NCI-H460 (cell line): ENCODE measurements around a stretch of chr6.

DNA sequence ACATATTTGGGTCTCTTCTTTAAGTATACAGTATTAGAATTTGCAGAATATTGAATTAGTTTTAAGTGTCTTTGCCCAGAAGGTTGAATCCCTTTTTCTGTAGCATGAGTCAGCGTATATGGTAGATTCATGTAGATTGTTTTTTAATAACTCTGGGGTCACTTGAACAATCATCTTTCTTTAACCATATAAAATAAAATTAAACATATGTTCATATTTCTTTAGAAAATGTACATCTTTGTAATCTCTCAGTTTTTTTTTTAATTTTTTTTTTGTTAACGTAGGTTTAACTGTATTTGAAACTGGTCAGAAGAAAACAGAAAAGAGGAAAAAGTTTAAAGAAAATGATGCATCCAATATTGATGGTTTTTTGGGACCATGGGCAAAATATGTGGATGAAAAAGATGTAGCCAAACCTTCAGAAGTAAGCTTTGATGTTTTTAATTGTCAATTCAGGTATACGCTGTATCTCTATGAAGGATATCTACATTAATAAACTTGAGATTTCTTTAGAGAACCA is 28.6 kb downstream of the CDC40 start:
RAMPAGE:
- cytosol, long total RNA: no peak
- long total RNA: no peak
- nucleus, long total RNA: no peak

DNA sequence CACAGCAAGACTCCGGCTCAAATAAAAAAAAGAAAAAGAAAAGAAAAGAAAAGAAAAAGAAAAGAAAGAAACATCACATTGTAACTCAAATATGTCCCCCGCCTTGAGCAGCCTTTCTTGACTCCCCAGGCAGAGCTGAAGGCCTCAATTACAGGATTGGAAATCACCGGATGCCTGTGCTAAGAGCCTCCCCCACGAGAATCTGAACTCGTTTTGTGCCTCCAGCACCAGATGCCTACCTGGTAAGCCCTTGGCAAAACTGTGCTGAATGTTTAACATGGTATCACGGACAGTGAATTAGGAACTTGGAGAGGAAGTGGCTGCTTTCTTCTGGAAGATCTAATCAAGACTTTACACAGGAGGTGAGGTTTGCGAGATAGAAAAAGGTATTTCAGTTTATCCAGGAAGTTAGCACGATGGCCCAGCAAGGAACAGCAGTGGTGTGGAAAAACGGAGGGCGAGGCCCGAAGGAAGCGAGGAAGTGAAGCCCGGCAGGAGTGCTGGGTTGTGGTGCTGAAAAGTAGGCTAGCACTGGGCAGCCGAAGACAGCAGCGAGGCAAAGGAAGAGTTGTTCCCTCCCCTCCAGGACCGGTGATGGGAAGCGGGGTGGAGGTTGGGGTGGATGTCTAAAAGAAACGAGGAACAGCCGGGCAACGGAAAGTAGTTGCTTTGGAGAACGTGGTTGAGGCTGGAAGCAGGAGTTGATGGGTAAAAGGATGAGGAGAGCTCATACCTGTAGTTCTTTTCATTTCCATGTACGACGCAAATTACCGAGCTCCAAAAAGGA is 1.5 kb downstream of the METTL24 start:
RAMPAGE:
- cytosol, long total RNA: no peak
- long total RNA: no peak
- nucleus, long total RNA: no peak

GRCh38 chr6:110549301-110549851 is 73.0 kb upstream of the SLC22A16 start:
RAMPAGE:
- cytosol, long total RNA: no peak
- long total RNA: no peak
- nucleus, long total RNA: no peak

GRCh38 chr6:110734535-110734991 is 80.7 kb downstream of the CDK19 start:
RAMPAGE:
- cytosol, long total RNA: no peak
- long total RNA: no peak
- nucleus, long total RNA: no peak

GRCh38 chr6:110782033-110782520 is 33.2 kb downstream of the CDK19 start:
RAMPAGE:
- cytosol, long total RNA: no peak
- long total RNA: no peak
- nucleus, long total RNA: no peak

GRCh38 chr6:110782521-110783445 is 32.5 kb downstream of the CDK19 start:
RAMPAGE:
- cytosol, long total RNA: no peak
- long total RNA: no peak
- nucleus, long total RNA: no peak

RAMPAGE:
- cytosol, long total RNA: no peak
- long total RNA: no peak
- nucleus, long total RNA: no peak
Measured at GRCh38 chr6:110814281-110814852, 902 bp downstream of the CDK19 start.

GRCh38 chr6:110815796-110815975 is 417 bp upstream of the CDK19 start:
RAMPAGE:
- cytosol, long total RNA: no peak
- long total RNA: no peak
- nucleus, long total RNA: no peak

RAMPAGE:
- cytosol, long total RNA: no peak
- long total RNA: no peak
- nucleus, long total RNA: no peak
Measured at GRCh38 chr6:110944420-110945167, 13.9 kb upstream of the GTF3C6 start.

DNA sequence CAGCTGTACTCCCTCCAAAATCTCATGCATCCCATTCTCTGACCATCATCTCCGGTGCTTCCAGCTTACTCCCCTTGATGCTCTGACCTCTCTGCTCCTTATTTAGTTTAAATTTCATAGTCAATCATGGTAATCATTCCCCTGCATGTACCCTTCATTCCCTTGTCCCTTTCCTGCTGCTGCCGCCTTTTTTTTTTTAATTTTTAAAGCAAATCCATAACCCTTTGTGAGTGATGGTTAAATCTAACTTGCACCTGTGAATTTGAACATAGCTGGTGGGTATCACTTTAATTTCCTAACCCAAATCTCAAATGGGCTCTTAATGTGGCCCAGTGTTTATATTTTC is 86.4 kb downstream of the MFSD4B start:
RAMPAGE:
- cytosol, long total RNA: no peak
- long total RNA: no peak
- nucleus, long total RNA: no peak

DNA sequence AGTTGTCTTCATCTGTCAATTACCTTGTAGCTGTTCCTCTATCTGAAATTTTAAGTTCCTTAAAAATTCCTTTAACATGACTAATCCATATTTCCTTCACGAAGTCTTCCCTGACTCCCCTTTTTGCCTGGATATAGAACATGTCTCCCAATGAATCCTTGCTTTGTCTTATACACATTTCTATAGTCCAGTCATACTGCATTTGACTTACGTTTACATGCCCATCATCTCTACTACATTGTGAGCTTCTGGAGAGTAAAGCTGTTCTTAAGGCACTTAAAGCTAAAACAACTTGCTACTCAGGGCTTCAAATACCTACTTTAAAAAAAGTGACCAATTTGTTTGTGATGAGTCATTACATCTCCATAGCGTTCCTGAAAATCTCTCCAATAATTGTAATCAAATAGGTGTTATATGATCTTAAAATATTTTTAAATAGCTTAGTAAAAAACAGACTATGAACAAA is 4.9 kb downstream of the REV3L start:
RAMPAGE:
- cytosol, long total RNA: no peak
- long total RNA: no peak
- nucleus, long total RNA: no peak

DNA sequence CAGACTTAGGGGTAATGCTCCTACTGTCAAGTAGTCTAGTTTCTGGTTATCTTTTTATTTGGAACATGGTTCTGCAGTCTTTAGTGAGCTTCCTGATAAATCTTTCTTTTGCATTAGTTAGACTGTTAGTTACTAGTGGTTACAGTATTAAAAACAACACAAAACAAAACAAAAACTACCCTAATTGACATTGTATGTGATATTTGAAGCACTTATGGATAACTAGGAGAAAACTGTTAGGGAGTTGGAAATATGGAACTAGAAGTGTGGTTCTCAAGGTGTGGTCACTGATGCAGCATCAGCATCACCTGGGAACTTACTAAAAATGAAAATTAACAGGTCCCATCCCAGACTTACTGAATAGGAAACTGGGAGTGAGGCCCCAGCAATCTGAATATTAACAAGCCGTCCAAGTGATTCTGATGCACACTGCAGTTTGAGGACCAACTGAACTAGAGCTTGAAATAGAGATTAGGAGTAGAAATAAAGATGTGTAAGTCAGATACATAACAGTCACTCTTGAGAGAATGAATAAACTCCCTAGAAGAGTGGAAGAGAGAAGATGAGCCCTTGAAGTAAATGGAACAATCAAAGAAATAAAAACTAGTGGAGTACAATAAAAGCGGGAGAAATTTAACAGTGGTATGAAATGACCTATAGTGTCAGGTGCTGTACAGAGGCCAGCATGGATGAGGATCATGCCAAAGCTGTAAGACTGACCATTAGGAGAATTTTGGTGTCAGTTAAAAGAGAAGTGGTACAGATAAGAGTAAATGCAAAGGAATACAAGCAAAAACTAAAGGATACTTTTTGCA is 17.0 kb upstream of the REV3L start:
RAMPAGE:
- cytosol, long total RNA: no peak
- long total RNA: no peak
- nucleus, long total RNA: no peak

DNA sequence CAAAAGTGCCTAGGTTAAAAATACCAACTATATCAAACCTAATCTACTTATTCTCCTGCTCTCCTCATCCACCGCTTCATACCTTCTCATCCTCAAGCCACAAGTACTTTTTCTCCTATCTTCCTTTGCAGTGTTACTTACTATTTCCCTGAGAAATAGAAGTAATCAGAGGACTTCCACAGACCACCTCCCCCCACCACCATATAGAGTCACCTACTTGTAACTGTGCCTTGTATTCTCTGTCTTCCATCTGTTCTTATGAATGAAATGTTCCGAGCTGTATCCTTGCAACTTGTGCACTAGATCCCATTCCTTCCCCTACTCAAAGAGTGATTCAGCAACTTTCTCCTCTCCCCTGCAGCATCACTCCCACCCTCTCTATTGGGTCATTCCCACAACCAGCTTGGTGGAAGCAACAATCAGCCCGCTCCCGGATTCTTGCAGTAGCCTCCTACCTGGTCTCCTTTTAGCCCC is 34.8 kb upstream of the REV3L start:
RAMPAGE:
- cytosol, long total RNA: start-site peak on the minus strand centred at position 316 of the sequence, 41 bp wide, 62 and 40 reads in 2 replicates
- long total RNA: start-site peak on the minus strand centred at position 328 of the sequence, 17 bp wide, 19 and 45 reads in 2 replicates
- nucleus, long total RNA: start-site peak on the minus strand centred at position 326 of the sequence, 17 bp wide, 293 and 229 reads in 2 replicates

DNA sequence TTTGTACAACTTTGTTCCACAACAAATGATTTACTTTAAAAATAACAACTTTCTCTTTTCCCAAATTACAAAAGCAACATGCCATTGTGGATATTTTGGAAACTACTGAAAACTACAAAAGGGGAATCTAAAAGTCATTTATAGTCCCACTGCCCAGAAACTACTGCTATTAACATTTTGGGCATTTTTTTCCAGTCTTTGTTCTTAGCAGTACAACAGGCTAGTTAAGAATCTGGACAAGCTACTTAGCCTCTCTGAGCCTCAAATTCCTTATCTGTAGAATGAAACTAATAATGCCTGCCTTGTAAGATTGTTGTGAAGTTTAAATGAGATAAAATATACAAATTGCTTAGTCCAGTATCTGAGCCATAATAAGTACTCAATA is 61.1 kb upstream of the REV3L start:
RAMPAGE:
- cytosol, long total RNA: no peak
- long total RNA: no peak
- nucleus, long total RNA: no peak

DNA sequence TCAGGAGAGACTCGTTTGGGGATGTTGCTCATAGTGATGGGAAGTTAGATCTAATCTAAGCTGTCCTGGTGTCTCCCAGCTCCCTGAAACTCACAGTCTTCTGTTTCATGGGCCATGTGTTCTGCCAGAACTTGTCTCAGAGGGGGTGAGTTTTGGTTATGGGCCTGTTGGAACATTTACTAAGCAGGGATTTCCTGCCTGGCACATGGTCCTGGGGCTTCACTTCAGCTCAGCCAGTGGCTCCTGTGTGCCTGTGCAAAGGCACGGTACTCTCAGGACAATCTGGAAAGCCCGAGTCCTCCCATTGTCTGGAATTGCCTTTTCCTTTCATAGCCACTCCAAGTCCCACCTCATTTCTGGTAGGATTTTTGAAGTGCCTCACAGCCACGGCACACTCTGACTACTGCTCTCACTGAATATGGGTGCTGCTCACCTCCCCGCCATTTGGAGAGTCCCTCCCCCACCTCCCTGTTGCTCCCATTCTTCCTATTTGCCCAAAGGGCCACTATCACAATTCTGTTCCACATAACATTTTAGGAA is 17.7 kb upstream of the TRAF3IP2 start:
RAMPAGE:
- cytosol, long total RNA: no peak
- long total RNA: no peak
- nucleus, long total RNA: no peak

DNA sequence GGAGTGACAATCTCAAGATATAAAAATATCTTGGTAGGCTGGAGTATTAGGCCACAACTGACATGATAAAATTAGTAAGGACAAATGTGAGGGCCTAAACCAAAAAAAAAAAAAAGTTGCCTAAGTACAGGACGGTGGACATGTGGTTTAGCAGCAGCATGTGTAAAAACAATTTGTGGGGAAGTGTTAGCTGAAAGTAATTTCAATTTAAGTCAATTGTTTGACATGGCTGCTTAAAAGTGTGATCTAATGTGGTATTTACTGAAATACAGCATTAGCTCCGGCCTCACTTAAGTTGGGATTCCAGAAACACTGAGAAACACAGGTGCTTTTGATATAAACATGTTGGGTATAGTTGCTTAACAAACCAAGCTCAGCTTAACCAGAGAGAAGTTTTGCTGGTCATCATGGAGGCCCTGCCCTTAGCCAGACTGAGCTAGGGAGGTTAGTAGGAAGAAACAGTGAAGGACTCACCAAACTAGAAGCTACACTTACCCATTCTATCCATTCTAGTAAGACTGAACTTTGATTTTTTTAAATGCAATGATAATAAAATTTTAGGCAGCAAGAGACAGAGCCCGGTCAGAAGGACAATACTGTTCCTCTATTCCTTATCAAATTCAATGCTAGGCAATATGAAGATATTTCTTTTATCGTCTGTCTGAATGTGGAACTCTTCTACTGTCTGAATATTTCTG is 119.6 kb downstream of the FYN start:
RAMPAGE:
- cytosol, long total RNA: no peak
- long total RNA: no peak
- nucleus, long total RNA: no peak

DNA sequence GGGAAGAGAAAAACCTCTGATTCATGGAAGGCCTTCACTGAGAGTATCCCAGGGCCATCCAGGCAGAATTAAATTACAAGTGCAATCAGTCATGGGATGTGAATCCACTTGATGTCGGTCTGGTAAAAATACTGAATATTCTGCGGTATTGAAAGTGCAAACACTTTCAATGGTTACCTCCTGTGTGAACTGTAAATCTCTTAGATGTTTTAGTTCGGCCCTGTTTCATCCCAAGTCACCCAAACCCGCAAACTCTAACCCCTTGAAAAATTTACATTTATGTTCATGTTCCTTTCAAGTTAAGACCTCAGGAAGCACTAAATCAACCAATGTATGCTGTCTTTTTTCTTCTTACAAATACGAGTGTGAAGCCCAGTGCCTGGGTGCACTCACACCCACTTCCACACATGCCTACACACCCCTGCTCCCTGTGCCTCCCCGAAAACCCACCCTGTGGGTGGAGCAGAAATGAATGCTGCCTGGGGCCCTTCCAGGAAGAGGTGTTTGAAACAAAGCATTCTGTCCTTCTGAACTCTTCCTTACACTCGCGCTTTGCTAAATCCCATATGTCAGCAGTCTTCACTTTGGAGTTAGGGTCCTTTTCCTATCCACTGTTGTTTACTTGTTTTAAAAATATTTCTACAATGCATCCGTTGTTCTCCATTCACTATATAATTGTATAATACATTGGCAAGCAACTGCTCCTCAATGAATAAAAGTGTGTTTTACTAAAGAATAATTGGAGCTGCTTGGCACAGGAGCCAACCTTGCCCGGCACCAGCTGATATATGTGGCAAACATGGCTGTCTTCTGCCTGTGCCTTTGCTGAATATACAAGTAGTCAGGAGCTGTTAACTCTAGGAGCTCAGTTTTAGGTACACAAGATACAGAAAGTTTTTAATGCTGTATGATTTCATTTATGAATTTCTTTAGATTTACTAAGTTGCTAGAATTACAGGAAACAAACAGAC is 62.7 kb downstream of the FYN start:
RAMPAGE:
- cytosol, long total RNA: no peak
- long total RNA: no peak
- nucleus, long total RNA: no peak

GRCh38 chr6:111818756-111819155 is 54.5 kb downstream of the FYN start:
RAMPAGE:
- cytosol, long total RNA: no peak
- long total RNA: no peak
- nucleus, long total RNA: no peak

DNA sequence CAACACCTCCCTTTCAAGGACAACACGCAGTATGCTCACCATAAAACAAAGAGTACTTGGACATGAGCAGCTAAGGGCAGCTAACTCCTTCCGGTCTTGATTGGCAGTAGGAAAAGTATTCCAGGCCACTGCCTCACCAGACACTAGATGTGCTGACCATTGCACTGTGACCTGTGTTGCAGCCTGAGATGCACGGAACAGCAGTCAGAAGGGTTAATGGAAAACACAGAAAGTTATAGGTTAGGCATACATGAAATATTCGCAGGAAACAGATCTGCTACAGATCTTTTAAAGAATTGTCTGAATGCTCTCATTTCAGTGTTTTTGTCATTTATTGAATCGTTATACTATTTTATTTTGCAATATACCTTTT is 19.0 kb downstream of the FYN start:
RAMPAGE:
- cytosol, long total RNA: no peak
- long total RNA: no peak
- nucleus, long total RNA: no peak

DNA sequence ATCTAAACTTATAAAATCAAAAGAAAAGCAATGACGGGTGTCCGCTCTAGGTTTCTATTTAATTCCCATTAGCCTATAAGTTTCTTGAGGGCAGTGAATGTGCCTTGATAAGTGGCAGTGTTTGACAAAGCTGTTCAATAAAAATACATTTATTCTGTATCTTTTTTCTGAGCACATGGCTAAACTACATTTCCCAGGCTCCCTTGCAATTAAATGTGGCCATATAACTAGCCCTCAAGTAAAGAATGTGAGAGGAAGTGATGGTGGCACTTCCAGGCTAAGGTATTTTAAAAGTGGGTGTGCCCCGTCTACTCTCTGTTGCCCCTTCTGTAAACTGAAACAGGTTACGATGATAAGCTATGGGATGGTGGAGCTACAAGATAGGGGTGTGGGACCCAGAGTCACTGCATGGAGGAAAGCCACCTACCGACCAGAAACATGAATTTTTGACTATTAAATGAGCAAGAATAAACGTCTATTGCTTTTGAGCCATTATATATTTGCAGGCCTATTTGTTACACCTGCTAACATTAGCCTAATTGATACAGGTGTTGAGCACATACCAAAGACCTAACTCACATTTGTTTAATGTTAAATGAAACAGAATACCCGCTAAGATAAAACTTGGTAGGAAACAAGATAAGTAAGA is 3.2 kb downstream of the FYN start:
RAMPAGE:
- cytosol, long total RNA: no peak
- long total RNA: no peak
- nucleus, long total RNA: no peak